Measurements from ENCODE around the gene LEMD1.

- PRO-cap: no peak
CAGE:
- cytosol, long polyA plus RNA: no peak
- long polyA plus RNA: no peak
- nucleus, long polyA plus RNA: no peak
Measured at GRCh38 chr1:205099540-205100272, 15.4 kb upstream of the TMEM81 start.

DNA sequence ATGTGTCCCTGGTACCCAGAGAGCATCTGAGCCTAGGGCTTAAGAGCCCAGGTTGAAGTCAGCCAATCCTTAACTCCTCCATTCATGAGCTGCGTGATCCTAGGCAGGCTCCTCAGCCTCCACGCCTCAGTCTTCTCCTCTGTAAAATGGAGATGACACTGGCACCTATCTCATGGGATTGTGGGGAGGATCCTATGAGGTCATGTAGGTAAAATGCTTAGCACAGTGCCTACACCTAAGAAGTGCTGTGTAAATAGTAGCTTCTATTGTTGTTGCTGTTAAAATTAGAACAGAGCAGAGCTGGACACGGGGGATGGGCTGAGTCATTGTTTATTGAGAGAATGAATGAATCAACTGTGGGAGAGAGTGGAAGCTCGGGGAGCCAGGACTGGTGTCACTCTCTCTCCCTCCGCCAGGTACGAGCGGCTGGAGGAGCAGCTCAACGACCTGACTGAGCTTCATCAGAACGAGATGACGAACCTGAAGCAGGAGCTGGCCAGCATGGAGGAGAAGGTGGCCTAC is 43.0 kb downstream of the TMCC2 start:
- PRO-cap: no peak
CAGE:
- cytosol, long polyA plus RNA: no peak
- long polyA plus RNA: no peak
- nucleus, long polyA plus RNA: no peak

GRCh38 chr1:205317536-205317943 is 4.0 kb downstream of the NUAK2 start:
- PRO-cap: no peak
CAGE:
- cytosol, long polyA plus RNA: no peak
- long polyA plus RNA: no peak
- nucleus, long polyA plus RNA: no peak

DNA sequence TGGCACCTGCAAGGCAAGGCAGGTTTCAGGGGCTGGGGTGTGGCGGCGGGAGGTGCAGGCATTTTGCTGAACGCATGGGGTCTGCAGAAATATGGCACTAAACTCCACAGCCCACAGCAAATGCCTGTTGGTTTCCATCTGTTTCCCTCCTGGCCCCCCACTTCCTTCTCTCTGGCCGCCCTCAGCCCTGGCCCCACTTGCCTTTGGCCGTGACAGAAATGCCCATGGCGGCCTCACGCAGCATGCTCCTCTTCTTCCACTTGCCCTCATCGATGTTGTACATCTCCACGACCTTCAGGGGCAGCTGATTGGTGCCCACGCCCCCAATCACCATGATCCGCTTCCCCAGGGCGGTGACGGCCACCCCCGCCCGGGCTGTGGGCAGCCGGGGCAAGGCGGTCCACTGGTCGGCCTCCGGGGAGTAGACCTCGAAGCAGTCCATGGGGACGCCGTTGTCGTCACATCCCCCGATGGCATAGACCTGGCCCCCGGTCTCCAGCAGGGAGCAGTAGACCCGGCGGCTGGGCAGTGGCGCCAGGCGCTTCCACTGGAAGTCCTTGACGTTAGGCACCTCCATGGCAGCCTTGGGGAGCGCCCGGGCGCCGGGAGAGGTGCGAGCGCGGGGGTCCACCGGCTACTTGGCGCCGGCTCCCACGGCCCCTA is 13.6 kb downstream of the KLHDC8A start:
- PRO-cap: no peak
CAGE:
- cytosol, long polyA plus RNA: no peak
- long polyA plus RNA: no peak
- nucleus, long polyA plus RNA: no peak

DNA sequence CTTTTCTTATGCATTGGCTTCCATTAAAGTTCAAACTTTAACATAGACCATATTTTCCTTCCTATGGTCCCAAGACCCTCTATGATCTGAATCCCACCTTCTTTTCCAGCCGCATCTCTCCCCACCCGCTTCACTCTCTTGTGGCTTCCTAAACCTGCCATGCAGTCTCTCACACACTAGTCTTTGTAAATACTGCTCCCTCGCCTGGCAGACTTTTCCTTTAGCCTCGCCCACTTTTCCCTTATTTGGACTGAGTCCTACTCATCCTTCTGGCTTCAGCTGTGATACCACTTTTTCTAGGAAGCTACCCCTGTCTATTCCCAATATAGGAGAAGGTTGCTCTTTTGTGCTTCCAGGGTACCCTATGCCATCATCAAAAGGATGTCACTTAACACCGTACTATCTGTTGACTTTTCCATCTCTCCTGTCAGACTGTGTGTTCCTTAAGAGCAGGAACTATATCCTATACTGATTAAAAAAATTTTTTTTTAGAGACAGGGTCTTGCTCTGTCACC is 19.5 kb upstream of the KLHDC8A start:
- PRO-cap: no peak
CAGE:
- cytosol, long polyA plus RNA: no peak
- long polyA plus RNA: no peak
- nucleus, long polyA plus RNA: no peak

- PRO-cap: no peak
CAGE:
- cytosol, long polyA plus RNA: no peak
- long polyA plus RNA: no peak
- nucleus, long polyA plus RNA: no peak
Measured at GRCh38 chr1:205421584-205422471, at the start of gene LEMD1. LEMD1 (minus strand) TSS chr1:205422056.

DNA sequence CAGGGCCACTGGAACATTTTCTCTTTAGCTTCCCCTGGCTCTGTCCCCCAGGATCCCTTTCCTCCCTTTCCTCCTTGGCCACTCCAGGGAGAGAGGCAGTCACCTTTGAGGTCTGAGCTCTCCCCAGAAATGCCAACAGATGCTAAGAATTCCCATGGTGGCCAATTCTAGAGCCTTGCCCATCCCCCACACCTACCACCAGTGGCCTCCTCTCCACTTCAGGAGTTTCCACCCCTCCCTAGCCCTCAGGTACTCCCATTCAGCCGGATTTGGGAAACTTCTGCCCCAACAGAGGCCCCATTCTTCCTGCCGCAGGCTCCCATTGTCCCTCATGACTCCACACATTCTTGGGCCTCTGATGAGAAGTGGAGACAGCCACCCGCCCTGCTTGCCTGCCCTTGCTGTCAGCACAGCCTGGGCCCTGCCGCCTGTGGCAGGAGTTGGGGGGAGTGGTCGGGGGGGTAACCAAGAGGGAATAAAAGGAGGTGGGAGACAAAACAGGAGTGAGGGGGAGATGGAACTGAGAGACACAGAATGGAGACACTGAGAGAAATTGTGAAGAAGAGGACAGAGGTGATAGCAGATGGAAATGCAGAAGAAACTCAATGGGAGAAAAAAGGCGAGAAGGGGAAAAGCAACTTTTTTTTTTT is 4.6 kb downstream of the BLACAT1 start:
- PRO-cap: no peak
CAGE:
- cytosol, long polyA plus RNA: no peak
- long polyA plus RNA: no peak
- nucleus, long polyA plus RNA: no peak

GRCh38 chr1:205480570-205481236 is 23.8 kb upstream of the CDK18 start:
- PRO-cap: no peak
CAGE:
- cytosol, long polyA plus RNA: no peak
- long polyA plus RNA: no peak
- nucleus, long polyA plus RNA: no peak

GRCh38 chr1:205505655-205506293 is 1.3 kb downstream of the CDK18 start:
- PRO-cap: no peak
CAGE:
- cytosol, long polyA plus RNA: no peak
- long polyA plus RNA: no peak
- nucleus, long polyA plus RNA: no peak

DNA sequence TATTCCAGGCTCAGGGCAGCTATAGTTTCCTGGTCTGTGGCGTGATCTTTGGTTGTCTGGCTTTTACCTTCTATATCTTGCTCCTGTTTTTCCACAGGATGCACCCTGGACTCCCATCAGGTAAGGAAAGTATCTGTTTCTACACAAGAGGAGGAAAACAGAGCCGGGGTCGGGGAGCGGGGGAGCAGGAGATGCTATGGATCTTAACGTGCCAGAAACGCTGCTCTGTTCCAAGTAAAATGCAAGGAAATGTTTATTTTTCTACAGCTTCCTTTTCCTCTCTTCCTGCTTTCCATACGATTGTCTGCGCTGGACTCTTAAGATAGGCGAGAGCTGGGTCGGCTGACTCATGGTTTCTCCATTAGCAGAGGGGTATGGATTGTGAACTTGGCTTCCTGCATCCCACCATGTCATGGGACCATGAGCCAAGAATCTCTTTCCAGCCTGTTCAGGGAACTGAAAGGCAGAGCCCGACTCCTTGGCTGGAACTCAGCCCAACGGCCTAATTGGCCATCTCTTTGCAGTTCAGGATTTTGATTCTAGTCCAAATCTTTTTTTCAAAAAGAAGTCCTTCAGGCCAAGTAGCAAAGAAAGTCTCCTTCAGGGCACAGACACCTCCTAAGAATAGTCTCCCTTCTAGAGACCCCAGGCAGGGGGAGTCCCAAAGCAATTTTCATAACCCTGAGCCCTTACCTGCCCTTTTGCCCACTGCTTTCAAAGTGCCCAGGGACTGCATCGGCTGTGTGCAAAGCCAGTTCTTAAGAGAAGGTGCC is 30.5 kb downstream of the MFSD4A start:
- PRO-cap: no peak
CAGE:
- cytosol, long polyA plus RNA: no peak
- long polyA plus RNA: no peak
- nucleus, long polyA plus RNA: no peak

GRCh38 chr1:205600028-205600678 is 31.3 kb downstream of the MFSD4A start:
- PRO-cap: no peak
CAGE:
- cytosol, long polyA plus RNA: no peak
- long polyA plus RNA: no peak
- nucleus, long polyA plus RNA: no peak

- PRO-cap: no peak
CAGE:
- cytosol, long polyA plus RNA: no peak
- long polyA plus RNA: no peak
- nucleus, long polyA plus RNA: no peak
Measured at GRCh38 chr1:205609680-205610801, 21.8 kb downstream of the ELK4 start.

DNA sequence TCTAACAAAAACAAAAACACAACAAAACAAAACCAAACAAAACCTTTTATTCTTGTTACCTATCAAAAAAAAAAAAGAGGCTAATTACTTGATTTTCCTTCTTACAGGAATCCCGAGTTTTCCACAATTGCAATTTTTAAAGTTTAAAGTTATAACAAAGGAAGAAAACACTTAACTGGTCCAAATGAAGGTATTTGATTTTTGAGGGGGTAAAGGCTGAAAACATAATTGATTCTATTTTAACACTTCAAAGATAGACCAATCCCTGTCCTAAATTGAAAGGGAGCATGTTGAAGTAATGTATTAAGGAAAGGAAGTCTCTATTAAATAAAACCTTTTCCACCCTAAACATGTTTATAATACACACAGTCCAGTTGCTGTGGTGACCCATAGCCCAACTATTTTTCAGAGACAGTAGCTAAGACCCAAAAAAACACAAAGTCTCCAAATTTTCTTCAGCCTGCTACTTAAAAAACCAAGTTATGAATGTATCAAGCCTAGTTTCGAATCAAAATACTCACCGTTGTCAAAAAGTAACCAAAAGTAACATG is 1.7 kb downstream of the ELK4 start:
- PRO-cap: no peak
CAGE:
- cytosol, long polyA plus RNA: no peak
- long polyA plus RNA: no peak
- nucleus, long polyA plus RNA: no peak

DNA sequence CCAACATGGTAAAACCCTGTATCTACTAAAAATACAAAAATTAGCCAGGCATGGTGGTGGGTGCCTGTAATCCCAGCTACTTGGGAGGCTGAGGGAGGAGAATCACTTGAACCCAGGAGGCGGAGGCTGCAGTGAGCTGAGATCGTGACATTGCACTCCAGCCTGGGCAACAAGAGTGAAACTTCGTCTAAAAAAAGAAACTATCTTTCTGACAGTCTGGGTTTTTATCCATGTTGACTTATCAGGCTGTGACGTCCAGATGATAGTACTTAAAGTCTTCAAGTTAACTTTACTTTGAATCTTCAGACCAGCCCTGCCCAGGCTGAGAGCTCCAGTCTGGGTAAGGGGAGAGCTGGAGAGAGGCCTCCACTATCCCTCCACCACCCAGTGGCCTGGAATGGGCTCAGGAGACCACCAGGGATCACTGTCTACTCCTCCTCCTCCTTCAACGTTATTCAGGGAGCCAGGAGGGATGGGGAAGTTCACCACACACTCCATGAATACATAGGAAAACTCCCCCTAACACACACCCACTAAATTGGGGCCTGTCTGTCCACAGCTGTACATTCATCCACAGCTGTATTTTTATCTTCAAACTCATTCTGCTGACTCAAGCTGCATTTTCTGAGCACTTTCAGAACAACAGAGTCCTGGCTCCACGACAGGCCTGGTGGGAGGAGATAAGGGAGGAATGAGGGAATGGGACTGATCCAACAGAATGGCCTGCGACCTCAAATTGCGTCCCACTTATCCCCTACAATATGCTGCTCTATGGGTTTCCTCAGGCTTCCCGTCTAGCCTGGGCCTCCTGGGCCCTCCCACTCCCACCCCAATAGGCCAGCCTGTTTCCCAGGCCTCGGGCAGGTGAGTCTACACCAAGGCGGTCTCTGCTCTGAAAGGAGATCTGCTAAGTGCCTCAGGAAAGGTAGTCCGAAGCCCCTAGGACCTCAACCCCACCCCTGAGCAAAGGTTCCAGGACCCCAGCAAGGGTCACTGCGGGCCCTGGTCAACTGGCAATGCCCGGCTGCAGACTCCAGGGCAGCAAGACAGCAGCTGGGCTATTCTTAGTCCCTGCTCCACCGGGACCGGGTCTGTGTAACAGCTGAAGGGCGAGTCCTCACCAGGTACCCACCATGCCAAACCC is 1.8 kb downstream of the SLC45A3 start:
- PRO-cap: no peak
CAGE:
- cytosol, long polyA plus RNA: no peak
- long polyA plus RNA: no peak
- nucleus, long polyA plus RNA: no peak

- PRO-cap: no peak
CAGE:
- cytosol, long polyA plus RNA: no peak
- long polyA plus RNA: no peak
- nucleus, long polyA plus RNA: no peak
Measured at GRCh38 chr1:205935804-205936242, 7.4 kb downstream of the SLC26A9 start.

- PRO-cap: bidirectional peak, plus-strand start at chr1:205950522, minus-strand start at chr1:205950362
CAGE:
- cytosol, long polyA plus RNA: no peak
- long polyA plus RNA: no peak
- nucleus, long polyA plus RNA: no peak
Measured at GRCh38 chr1:205950047-205950665, 6.9 kb upstream of the SLC26A9 start.

GRCh38 chr1:206203033-206203386 is 331 bp upstream of the SRGAP2 start:
- PRO-cap: no peak
CAGE:
- cytosol, long polyA plus RNA: no peak
- long polyA plus RNA: no peak
- nucleus, long polyA plus RNA: no peak

DNA sequence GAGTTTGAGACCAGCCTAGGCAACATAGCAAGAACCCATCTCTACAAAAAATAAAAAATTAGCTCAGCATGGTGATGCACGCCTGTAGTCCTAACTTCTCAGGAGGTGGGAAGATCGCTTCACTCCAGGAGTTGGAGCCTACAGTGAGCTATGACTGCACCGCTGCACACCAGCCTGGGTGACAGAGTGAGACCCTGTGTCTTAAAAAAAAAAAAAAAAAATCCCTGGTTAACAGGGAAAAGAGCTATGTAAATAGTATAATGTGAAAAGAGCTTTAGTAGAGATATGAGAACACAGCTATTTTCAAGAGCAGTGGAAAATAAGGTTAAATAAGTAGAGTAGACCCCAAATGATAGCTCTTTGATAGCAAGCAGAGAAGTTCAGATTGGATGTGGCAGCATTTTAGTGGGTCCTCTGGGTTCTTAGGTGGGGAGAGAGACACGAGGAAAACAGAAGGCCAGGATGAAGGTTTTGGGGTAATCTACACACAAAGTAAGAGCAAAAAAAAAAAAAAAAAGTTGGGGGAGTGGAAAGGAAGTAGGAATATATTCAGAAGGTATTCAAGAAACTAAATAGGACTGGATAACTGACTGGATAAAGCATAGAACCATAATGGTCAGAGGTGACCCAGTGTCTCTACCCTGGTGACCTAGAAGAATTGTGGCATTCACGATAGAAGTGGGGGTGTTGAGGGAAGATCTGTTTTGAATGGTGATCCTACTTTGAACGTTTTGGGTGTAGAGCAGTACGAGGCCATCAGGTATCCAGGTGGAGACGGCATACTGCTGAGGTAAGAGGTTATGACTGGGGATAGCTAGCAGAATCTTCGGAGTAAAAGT is 105.8 kb downstream of the SRGAP2 start:
- PRO-cap: no peak
CAGE:
- cytosol, long polyA plus RNA: no peak
- long polyA plus RNA: no peak
- nucleus, long polyA plus RNA: no peak

- PRO-cap: no peak
CAGE:
- cytosol, long polyA plus RNA: no peak
- long polyA plus RNA: no peak
- nucleus, long polyA plus RNA: no peak
Measured at GRCh38 chr1:206444967-206445605, 25.2 kb upstream of the IKBKE start.

- PRO-cap: no peak
CAGE:
- cytosol, long polyA plus RNA: no peak
- long polyA plus RNA: no peak
- nucleus, long polyA plus RNA: no peak
Measured at GRCh38 chr1:206556818-206557748, 49.8 kb downstream of the RASSF5 start.

Data from A549 (cell line).